Measurements from ENCODE around the genes SLC1A3 and LIFR.

- PRO-cap, result no peak
- RAMPAGE, long total RNA, 5 experiments, result no peak in any of the 5 experiments
- RRBS, result no CpG with 5 or more reads among the region's 4 CpGs
Observed at GRCh38 chr5:34658016-34658457, 1.9 kb downstream of the RAI14 start.

GRCh38 chr5:34954542-34955235 is 25.3 kb downstream of the DNAJC21 start:
- PRO-cap, result no peak
- RAMPAGE, long total RNA, 5 experiments, result start-site peak on the plus strand in 1 of 5 experiments, at chr5:34954814-34955214 at its widest, 5 reads per replicate
- RRBS, result no CpG with 5 or more reads among the region's 7 CpGs

- PRO-cap, result no peak
- RAMPAGE, long total RNA, 5 experiments, result no peak in any of the 5 experiments
- RRBS, result no CpG with 5 or more reads among the region's 6 CpGs
Observed at GRCh38 chr5:35187900-35188242, 42.4 kb downstream of the PRLR start.

GRCh38 chr5:35803100-35803582 is 53.5 kb upstream of the IL7R start:
- PRO-cap, result no peak
- RAMPAGE, long total RNA, 5 experiments, result no peak in any of the 5 experiments
- RRBS, result no CpG with 5 or more reads among the region's 4 CpGs

DNA sequence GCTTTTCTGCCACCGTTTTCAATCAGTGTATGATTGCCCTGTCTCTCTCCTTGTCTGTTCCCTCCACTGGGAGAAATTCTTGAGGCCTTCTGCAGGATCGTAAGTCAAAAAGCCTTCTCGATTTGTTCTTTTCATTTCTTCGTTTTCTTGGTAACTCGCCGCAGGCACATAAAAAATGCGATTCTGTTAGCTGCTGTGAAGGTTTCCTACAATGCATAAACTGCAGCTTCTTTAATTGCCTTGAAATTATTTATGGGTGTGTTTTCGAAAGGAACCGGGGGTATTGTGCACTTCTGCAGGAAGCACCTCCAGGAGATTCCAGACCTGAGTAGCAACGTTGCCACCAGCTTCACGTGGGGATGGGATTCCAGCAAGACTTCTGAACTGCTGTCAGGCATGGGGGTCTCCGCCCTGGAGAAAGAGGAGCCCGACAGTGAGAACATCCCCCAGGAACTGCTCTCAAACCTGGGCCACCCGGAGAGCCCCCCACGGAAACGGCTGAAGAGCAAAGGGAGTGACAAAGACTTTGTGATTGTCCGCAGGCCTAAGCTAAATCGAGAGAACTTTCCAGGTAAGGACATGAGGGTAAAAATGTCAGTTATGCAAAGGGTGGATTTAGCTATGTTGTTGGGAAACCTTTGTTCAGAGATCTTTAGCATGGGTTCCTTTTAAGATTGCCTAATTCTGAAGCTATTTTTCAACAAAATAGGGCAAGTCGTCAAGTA is 723 bp downstream of the SKP2 start:
- PRO-cap, result no peak
- RAMPAGE, long total RNA, 5 experiments, result start-site peak on the plus strand in 2 of 5 experiments, centred at positions 297 to 372 of the sequence, 5 to 6 reads per replicate
- RRBS, result no CpG with 5 or more reads among the region's 19 CpGs

GRCh38 chr5:36575118-36575582 is 31.3 kb upstream of the SLC1A3 start:
- PRO-cap, result no peak
- RAMPAGE, long total RNA, 5 experiments, result no peak in any of the 5 experiments
- RRBS, result no CpG with 5 or more reads among the region's 3 CpGs

DNA sequence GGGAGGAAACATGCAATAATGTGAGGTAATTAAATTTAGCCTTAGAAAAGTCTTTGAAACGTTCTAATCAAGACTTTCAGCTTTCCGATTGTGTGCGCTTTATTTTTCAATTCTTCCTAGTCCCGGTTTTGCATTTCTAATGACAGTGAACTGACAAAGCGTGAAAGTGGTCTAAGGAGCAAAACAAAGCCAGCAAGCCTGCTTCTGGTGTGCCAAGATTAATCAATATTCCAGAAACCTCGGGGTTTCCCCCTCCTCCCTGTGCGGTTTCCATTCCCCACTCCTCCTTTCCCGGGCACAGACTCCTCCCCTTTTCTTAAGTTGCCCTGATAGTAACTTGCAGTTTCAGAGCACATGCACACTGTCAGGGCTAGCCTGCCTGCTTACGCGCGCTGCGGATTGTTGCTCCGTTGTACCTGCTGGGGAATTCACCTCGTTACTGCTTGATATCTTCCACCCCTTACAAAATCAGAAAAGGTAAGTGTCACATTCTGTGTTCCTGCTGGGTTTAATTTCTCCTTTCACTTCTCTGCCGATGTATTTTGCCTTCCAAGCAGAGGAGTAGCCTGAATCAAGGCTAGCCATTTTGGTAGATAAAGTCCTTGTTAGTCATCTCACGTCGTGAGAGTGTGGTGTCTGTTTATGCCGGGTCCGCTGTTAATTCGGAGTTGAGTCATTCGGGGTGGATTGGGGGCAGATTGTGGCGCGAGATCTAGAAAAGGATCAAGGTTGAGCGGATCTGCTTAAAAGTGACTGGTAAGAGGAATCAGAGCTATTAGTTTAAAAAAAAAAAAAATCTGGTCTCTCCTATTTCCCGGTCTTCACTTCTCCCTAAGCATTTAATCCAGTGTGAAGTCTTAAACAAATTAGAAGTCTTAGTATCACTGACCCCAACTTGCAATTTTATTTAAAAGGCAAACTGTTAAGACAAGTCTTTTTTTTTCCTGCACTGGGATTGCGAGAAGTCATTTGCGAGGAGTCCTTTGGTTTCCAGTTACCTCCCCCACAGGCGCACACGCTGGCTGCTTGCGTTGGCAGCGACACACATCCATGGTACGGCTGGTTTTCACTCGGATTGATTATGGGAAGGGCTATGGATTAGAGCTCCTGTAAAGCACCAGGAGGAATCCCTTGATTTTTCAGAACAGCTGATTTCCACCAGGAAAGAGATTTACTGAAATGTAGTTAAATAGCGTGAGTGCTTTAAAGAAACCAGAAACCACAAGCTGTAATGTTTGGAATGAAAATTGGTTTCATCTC is at the start of gene SLC1A3:
SLC1A3 (plus strand) TSS at position 348 of the 1,260 bp plus-strand sequence.
- PRO-cap, result unidirectional peak, plus-strand start at position 359 of the sequence
- RAMPAGE, long total RNA, 5 experiments, result start-site peak on the plus strand in 5 of 5 experiments, centred at positions 350 to 354 of the sequence, 13 to 138 reads per replicate
- RRBS, result no CpG with 5 or more reads among the region's 34 CpGs

DNA sequence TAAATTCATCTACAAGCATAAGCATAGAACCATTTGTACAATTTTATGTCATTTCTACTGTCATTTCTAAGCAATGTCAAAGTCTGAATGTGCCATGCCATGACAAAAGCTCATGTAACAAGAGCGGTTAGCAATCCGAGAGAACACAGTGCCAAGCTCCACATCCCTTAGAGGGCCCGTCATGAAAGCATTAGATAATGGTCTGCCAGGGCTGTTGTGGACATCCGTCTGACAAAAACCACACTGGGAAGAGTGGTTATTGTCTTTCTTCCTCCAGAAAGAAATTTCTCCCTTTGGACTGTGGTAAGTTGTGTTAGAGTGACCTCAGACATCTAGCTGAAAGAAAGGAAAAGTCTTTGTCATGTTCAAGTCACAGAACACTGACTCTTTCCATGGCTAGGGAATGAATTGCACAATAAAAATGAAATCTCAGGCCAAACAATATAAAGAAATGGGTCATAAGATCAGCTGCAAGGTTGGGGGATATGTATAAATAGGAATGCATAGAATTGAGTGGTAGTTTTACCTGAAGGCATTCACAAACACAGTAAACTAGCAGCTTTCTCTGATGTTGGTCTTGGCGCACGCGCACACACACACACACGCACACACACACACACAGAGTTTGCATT is 5.2 kb downstream of the SLC1A3 start:
- PRO-cap, result no peak
- RAMPAGE, long total RNA, 5 experiments, result no peak in any of the 5 experiments
- RRBS, result no CpG with 5 or more reads among the region's 8 CpGs

DNA sequence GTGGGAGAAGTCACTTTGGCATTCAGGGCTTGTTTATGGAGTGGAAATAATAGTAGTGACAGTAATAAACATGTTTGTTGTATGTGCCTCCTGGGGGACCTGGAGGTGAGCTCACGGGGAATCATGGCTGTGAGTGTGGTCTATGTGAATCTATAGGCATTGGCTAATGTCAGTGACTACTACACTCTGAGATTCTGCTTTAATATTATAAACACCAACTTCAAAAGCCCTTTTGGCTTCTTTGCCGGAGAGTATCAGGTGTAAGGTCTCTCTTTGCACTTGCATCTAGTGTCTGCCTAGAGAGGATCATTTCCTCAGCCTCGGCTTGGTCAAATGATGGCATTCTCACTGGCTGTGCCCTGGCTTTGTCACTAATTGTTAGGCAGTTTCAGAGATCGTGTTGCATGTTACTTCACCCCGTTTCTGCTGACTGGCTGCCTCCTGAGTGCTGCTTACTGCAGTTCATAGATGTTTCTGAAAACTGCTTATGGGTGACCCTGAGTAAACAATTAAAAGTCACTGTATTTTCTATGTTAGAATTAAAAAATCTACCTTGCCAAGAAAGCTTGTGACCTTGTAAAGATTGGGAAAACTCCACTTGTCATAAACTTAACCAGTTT is 48.7 kb downstream of the SLC1A3 start:
- PRO-cap, result no peak
- RAMPAGE, long total RNA, 5 experiments, result no peak in any of the 5 experiments
- RRBS, result no CpG with 5 or more reads among the region's 5 CpGs

DNA sequence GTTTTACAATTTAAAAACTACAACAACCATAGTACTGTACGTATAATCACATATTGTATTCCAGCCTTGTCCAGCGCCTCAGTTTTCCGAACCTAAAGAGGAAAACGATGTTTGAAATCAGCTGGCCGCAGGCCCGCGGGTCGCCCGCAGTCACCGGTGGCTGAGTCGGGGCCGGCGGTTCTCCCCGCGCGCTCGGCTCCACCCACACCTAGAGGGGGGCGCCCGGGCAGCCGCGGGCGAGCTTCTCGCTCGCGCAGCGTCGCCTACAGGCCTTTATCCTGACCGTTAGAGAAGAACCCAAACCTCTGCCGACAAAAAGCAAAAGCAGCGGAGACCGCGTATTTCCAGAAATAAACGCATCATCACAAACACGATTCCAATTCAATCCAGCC is 821 bp upstream of the NIPBL start:
- PRO-cap, result bidirectional peak, plus-strand start at position 276 of the sequence, minus-strand start at position 200 of the sequence
- RAMPAGE, long total RNA, 5 experiments, result start-site peak on the plus strand in 1 of 5 experiments, centred at position 257 of the sequence, 7 reads per replicate; start-site peak on the minus strand in 1 of 5 experiments, centred at position 277 of the sequence, 6 reads per replicate
- RRBS, result 2% methylated on average over 8 of the region's 34 CpGs

- PRO-cap, result no peak
- RAMPAGE, long total RNA, 5 experiments, result no peak in any of the 5 experiments
- RRBS, result no CpG with 5 or more reads among the region's 2 CpGs
Observed at GRCh38 chr5:36887459-36888035, 11.0 kb downstream of the NIPBL start.

DNA sequence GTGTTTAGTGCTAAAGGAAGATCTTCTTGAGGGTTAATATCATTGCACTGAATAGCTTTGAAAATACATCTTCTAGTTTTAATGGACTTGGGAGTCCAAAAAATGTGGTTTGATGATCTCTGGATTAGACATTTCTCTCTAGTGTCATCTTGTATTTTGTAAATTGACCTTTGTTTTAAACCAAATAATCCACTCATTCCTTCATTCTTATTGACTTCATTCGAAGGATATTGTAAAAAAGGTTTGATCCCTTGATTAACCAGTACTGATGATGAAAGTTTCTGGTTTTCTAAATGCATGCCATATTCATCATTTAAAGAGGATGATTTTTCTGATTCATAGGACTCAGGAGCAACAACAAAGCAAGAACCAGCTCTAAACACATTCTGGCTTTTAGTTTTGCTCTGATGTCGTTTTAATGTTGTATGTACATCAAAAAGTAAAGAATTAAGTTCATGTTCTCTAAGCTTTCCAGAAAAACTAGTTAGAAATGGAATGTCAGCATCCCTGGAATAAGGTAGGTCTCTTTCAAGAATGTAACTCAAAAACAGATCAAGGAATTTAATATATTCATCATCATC is 66.1 kb downstream of the CPLANE1 start:
- PRO-cap, result no peak
- RAMPAGE, long total RNA, 5 experiments, result no peak in any of the 5 experiments
- RRBS, result no CpG with 5 or more reads among the region's 2 CpGs

- PRO-cap, result no peak
- RAMPAGE, long total RNA, 5 experiments, result start-site peak on the minus strand in 1 of 5 experiments, at chr5:37184968-37185095 at its widest, 14 reads per replicate
- RRBS, result no CpG with 5 or more reads among the region's 5 CpGs
Observed at GRCh38 chr5:37184599-37185228, 64.5 kb downstream of the CPLANE1 start.

- PRO-cap, result no peak
- RAMPAGE, long total RNA, 5 experiments, result no peak in any of the 5 experiments
- RRBS, result no CpG with 5 or more reads among the region's 5 CpGs
Observed at GRCh38 chr5:37425082-37425712, 46.1 kb downstream of the WDR70 start.

- PRO-cap, result no peak
- RAMPAGE, long total RNA, 5 experiments, result start-site peak on the plus strand in 2 of 5 experiments, at chr5:37744571-37744985 at its widest, 6 to 8 reads per replicate
- RRBS, result no CpG with 5 or more reads among the region's 2 CpGs
Observed at GRCh38 chr5:37744420-37744941, 95.4 kb downstream of the GDNF start.

- PRO-cap, result no peak
- RAMPAGE, long total RNA, 5 experiments, result no peak in any of the 5 experiments
- RRBS, result no CpG with 5 or more reads among the region's 5 CpGs
Observed at GRCh38 chr5:37847619-37848300, 7.9 kb upstream of the GDNF start.

DNA sequence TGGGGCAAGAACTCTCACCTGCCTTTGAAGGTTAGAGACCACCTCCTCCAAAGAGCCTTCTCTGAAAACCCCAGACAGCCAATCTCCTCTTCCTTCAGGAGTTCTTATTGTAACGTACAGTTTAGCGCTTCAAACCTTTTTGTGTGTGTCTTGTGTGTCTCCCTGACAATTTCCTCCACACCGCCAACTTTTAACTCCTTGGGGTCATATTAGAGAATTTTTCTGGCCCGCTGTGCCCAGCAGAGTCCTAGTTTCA is 90.1 kb upstream of the EGFLAM start:
- PRO-cap, result unidirectional peak, minus-strand start at position 192 of the sequence
- RAMPAGE, long total RNA, 5 experiments, result no peak in any of the 5 experiments
- RRBS, result no CpG with 5 or more reads among the region's 4 CpGs

- PRO-cap, result bidirectional peak, plus-strand start at chr5:38556776, minus-strand start at chr5:38556646
- RAMPAGE, long total RNA, 5 experiments, result no peak in any of the 5 experiments
- RRBS, result 4% methylated on average over 29 of the region's 97 CpGs
Observed at GRCh38 chr5:38555638-38556725, at the start of gene LIFR. Gene LIFR (minus strand): TSS chr5:38556646.

DNA sequence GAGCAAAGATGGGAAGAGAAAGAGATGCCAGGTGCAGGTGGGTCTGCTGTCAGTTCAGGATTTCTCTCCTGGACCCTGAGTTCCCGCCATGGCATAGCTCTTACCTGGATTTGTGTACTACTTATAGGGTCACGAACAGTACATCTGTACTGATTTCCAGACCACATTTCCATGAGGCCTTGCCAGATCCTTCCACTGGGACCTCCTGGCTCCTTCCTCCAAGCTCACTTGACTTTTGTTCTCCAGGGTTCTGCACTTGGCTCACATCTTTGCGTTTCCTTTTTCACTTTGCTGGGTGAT is 44.9 kb upstream of the LIFR start:
- PRO-cap, result bidirectional peak, plus-strand start at position 231 of the sequence, minus-strand start at position 230 of the sequence
- RAMPAGE, long total RNA, 5 experiments, result no peak in any of the 5 experiments
- RRBS, result no CpG with 5 or more reads among the region's 3 CpGs

GRCh38 chr5:38831976-38832440 is 13.8 kb upstream of the OSMR start:
- PRO-cap, result no peak
- RAMPAGE, long total RNA, 5 experiments, result start-site peak on the minus strand in 1 of 5 experiments, at chr5:38832314-38832368 at its widest, 8 reads per replicate
- RRBS, result no CpG with 5 or more reads among the region's 2 CpGs